Ureter (tissue), 1 donor: ENCODE measurements around the genes INTS7 and GARIN4.

- PRO-cap: no peak
Measured at GRCh38 chr1:211372145-211372971, 45.7 kb downstream of the TRAF5 start.

DNA sequence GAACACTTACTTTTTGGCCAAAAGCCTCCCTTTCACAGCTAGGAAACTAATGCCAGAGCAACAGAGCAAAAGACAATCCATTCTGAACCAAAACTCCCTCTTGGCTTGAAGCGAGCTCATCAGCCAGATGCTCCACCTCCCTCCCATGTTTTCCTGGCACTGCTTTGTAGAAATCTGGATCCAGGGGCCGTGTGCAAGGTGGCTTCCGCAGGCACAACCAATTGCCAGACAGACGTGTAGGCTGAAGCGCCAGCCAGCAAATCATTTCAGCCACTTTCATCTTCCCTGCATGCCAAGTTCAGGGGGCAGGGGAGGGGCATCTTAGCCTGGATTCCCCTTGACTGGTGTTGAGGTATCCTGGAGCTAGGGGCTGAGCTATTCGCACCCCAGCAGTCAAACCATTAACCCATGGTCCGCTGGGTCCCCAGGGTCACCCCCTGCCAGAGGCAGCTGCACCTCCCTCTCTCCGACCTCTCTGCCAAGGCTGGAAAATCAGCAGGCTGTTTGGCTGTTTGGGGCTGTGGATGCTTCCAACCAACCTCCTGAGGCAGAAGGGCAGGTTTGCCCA is 32.2 kb upstream of the SLC30A1 start:
- PRO-cap: no peak

GRCh38 chr1:211614654-211615103 is 35.7 kb upstream of the SLC30A1 start:
- PRO-cap: no peak

- PRO-cap: no peak
Measured at GRCh38 chr1:211792964-211793345, 37.6 kb downstream of the LPGAT1 start.

DNA sequence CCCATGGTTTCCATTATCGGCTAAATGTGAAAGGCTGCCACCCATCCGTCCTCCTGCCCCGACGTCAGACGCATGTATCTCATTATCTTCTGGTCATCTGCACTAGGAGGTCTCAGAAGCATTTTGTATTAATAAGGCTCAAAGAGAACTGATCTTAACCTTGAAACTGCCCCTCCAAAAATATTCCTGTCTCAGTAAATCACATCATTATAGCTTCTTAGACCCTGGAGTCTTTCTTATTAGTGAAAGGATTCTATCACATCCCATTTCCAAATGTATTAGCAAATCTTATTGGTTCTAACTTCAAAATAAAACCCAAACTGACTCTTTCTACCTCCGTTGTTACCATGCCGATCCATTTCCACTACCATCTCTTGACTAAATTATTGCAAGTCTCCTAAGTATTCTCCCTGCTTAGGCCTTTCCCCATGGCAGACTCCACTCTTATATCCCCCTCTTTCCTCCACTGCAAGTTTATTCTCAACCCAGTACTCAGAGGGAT is 26.8 kb downstream of the INTS7 start:
- PRO-cap: no peak

- PRO-cap: no peak
Measured at GRCh38 chr1:212011926-212012546, 23.3 kb downstream of the INTS7 start.

GRCh38 chr1:212035057-212036158 is at the start of gene INTS7:
Gene INTS7, minus strand, starts transcription at chr1:212035557.
- PRO-cap: bidirectional peak, plus-strand start at chr1:212035283, minus-strand start at chr1:212035208; bidirectional peak, plus-strand start at chr1:212035796, minus-strand start at chr1:212035520

DNA sequence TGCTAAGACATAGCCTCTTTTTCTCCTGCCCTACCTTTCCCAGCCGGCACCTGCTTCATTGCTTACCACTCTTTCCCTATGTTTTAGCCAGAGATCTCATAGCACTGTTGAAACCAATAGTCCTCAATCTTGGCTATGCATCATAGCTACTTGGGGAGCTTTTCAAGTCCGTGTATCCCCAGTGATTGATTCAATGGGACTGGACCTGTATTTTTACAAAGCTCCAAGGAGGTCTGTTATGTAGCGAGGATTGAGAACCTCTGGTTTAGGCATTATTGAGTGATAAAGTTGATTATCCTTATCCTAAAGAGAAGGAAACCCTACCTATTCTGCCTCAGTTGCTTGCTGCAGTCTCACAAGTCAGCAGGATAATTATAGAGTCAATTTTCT is 52.4 kb downstream of the DTL start:
- PRO-cap: no peak

- PRO-cap: no peak
Measured at GRCh38 chr1:212242074-212242789, 43.0 kb upstream of the PPP2R5A start.

DNA sequence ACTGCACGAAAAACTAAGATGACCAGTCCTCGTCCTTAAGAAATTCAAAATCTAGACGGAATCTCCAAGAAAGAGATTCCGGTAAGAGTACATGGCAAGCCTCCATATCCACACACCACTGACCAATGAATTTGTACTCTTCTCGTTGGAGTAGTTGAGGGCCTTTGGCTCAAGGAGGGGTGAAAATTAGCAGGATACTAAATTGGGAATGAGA is 961 bp upstream of the PPP2R5A start:
- PRO-cap: no peak

- PRO-cap: no peak
Measured at GRCh38 chr1:212328214-212328725, 43.1 kb downstream of the PPP2R5A start.

DNA sequence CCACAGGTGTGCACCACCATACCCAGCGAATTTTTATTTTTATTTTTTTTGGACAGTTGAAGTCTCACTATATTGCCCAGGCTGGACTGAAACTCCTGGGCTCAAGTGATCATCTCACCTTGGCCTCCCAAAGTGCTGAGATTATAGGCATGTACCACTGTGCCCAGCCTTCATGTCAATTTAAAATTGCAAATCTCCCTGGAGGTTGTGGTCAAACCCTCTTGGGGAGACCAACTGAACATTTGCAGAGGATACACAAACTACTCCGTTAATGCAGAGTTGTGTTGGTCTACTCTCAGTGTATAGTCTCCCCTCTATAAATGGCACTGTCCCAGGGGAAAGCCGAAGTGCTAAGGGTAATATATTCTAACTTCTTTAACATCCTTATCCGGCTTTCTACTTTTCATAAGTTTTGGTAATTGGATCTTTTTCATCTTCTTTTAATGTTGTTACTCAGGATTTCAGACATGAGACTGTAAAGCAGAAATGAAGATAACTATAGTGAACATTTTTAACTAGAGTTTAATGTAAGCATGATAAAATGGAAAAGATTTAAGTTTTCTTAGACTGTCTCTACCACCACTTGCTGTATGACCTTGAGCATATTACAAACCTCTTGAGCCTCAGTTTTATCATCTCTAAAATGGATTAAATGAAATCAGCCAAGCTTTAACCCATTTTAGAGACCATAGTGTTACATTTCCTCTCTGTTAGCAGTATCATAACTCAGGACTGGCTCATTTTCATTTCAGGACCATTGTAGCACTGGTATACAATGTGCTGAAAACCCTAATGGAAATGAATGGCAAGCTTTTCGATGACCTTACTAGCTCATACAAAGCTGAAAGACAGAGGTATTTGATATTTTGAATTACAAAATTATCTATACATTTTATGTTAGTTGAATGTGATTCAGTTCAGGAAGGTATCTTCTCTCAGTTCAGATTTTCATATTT is 56.5 kb downstream of the PACC1 start:
- PRO-cap: no peak

DNA sequence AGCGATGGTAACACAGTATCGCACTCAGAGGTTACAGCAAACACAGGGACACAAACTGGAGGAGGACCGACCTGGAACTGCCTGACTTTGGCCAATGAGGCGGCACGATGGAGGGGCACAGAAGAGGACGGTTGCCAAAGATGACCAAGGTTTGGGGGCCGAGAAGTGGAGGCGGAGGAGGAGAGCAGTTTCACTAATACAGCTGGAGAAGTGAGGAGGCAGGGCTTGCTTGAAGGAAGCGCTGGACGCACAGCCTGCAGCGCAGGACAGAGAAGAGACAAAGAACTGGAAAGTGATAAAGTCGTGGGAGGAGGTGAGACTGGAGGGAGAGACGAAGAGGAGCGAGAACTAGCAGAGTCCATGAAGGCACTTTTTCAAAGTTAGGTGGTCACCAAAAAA is 860 bp downstream of the PACC1 start:
- PRO-cap: no peak

DNA sequence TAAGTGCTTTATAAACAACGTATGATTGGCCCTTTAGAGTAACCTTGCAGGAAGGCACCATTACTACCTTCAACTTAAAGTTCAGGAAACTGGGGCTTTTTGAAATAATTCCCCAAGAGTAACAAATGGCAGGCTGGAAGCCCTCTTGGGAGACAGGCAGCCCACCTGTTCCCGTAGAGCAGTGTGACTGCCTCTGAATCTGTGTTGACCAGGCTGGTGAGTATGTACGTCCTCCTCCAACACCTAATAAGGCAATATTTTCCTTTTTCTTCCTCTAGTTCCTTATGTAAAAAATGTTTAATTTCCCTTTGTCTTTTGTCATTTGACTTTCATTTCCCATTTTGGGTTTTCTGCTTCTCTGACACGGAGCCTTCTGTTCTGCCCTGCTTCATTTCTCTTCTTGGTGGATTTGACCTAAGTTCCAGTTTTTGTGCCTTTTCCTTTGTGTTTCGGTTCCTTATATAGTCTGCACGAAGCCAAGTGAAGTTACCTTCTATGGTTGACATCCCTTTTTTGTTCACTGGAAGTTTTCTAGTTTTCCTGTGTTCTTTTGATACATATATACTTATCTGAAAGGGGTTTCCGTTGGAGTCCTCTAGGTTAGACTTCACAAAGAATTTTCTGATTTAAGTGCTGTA is 65.8 kb upstream of the ATF3 start:
- PRO-cap: no peak

GRCh38 chr1:212545711-212546493 is 62.7 kb upstream of the ATF3 start:
- PRO-cap: no peak

DNA sequence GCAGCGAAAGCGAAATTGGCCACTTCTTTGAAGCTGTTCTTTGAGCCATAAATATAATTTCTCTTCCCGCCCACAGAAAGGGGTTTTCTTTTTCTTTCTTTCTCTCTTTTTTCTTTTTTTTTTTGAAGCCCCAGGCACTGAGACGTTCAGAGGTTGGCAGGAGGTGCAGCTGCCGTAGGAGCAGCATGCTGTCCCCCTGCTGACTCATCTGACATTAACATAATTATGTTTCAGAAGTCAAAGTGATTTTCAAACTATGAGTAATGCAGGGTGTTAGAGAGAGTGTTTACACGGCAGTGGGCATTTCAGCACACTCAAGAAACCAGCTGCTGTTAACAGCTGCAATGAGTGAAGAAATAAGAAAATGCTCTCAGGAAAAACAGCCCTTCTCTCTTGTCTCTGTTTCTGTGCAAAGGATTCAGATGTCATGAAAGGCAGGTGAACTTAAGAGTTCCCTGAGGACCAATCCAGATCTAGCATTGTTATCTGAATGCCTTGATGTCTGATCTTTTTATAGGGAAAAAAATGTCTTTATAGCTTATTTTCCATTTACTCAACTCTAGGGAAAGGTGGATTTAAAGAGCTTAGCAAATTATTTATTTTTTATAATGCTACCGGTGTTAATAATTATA is 41.4 kb upstream of the ATF3 start:
- PRO-cap: unidirectional peak, minus-strand start at position 210 of the sequence

GRCh38 chr1:212595884-212596688 is 12.5 kb upstream of the ATF3 start:
- PRO-cap: no peak

DNA sequence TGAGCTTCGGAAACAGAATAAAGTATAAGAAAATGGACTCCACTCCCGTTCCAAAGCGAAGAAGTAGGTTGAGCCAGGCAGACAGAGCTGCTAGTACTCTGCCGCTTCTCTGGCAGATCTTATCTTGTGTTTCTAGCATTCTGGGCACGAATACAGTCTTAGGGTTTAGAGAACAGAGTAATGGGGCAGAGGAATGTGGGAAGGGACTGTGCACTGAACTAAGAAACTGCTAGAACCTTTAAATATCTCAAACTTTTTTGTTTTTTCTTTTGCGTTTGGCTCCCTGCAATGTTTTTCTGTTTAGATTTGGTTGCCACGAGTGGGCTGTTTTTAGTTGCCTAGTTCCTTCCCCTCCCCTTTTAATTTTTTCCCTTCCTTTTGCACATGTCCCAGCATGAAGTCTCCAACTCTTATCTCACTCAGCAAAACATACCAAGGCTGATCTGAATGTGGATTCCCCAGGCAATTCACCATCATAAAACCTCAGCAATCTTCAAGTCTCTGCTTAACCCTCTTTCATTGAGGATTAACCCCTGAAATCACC is 3.1 kb upstream of the ATF3 start:
- PRO-cap: no peak

DNA sequence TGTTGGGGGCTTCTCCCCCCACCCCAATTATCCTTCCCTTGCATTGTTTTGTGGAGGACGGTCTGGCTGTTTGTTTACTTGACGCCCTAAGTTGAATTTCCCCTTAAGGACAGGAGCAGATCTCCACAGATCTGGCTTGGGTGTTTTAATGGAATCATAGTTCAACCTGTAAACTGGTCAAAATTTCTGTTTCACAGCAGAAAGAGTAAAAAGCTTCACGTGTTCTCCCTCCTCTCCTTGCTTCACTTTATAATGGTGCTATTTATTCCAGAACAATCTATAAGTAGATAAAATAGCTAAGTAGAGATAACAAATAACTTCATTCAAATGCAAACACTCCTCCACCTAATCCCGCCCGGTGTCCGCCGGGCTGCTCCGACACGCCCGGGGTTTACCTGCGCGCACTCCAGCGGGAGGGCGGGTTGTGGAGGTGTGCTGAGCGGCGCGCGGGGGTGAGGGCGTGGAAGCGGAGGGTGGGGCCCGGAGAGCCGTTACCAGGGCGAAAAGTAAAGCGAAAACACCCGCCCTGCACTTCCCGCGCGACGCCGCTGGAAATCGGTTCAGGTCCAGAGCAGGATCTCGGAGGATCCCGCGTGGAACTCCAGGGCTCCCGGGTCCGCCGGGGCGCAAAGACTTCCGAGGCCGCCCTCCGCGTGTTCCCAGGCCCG is 2.0 kb upstream of the ATF3 start:
- PRO-cap: unidirectional peak, plus-strand start at position 531 of the sequence

DNA sequence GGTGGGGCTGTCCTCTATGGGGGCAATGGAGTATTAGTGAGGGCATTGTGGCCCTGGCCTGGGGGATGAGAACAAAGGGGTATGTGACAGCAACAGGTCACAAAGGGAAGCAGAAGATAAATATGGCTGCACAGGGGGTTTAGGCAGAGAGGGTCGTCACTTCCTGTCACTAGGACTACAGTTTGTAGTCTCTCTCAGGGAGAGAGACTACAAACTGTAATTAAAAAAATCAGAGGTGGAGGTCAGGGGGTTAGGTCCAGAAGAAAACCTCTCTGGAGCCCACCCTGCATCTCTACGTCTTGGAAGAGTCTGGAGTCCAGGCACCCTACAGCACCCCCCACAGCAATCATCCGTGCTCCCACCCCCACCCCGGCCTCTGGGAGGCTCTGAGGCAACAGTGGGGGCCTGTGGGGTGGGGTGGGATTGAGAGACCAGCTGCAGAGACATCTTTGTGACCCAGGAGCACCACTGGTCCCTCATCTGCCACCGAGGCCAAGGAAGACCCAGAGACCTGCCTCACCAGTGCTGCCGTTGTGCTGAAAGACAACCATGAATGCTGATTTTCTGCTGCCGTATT is at the start of gene GARIN4:
TSS of gene GARIN4 (plus strand) at position 146 of the 577 bp plus-strand sequence.
- PRO-cap: no peak